ENCODE measurements around the genes HSPB7 and SPATA21.

DNA sequence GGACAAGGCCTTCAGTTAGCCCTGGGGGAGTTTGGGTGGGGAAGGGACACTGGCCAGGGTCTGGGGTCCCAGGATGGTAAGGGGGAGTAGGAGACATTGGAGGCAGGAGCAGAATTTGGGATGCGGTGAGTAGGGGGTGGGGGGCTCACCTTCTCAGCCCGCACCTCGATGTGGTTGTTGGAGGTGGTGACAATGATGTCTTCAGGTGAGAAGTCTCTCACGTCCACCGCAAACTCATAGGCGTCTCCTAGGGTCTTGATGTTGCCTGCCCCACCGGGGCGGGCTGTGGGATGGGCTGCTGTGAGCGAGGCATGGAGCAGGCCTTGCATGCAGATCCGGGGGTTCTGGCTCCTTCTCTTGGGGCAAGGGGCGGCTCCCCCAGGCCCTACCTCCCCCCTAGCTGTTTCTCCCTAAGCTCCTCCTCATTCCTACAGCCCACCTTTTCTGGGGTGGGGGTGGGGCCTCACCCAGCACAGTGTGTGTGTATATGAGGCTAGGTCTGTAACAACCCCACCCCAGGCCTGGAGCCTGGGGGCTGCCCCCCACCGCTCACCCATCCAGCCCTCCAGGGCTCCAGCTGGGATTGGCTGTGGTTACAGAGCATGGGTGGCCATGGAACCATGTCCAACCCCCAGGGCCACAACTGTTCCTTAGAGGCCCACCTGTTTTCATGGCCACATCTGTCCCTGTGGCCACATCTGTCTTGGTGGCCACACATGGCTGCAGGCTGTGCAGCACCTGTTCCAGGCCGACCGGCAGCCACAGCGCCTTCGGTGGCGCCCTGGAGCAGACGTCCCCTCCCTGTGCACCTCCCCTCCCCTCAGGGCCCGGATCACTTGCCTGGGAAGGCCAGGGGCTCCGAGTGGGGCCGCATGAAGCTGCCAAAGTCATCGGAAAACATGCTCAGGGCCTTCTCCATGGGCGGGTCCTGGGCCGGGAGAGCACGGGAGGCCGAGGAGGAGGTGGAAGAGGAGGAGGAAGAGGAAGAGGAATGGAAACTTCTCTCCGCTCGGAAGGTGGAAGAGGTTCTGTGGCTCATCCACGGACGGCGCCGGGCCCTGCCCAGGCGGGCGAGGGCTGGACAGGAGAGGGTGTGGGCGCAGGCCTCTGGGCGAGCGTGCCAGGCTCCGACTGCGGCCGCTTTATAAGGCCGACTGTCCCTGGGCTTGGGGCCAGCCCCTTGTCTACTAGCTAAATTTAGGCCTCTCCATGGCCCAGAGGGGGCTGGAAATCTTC lies at the start of gene HSPB7:
TSS of gene HSPB7 (minus strand) at position 1,119 of the 1,236 bp plus-strand sequence.
- PRO-cap, result unidirectional peak, minus-strand start at position 1,119 of the sequence

DNA sequence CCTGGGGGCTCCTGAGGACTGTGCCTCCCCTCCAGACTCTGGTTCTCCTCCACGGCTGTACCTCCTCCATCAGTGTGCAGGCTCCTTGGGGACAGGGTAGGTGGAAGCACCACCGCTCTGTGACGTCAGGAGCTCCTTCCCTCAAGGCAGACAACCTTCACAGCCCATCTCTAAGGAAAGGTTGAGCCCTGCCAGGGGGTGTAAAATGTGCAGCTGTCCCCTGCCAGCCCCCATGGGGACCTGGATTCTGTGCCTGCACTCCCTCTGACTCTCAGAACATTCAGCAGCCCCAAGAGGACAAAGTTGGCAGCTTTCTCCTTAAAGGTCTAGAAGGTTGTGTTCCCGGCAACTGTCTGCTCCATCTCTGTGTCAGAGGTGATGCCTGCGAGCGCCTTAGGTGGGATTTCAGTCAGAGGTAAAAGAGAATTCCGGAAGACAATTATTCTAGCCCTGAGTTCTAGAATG lies 558 bp upstream of the HSPB7 start:
- PRO-cap, result no peak

DNA sequence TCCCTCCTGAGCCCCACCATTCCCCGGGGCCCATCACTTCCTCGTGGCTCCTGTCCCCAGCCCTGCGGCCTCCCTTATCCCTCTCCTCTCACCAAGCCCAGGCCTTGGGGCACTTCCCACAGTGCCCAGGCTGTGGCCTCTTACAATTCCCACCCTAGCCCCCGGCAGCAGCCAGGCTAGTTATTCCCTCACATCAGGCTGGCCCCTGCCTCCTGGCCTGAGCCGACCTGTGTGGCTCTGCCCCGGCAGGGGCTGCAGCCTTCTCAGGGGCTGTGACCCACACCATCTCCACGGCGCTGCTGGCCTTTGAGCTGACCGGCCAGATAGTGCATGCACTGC lies 8.3 kb downstream of the CLCNKA start:
- PRO-cap, result no peak

- PRO-cap, result no peak
Measured at GRCh38 chr1:16064307-16065301, 8.8 kb downstream of the FAM131C start.

- PRO-cap, result no peak
Measured at GRCh38 chr1:16112035-16112470, 38.6 kb upstream of the FAM131C start.

DNA sequence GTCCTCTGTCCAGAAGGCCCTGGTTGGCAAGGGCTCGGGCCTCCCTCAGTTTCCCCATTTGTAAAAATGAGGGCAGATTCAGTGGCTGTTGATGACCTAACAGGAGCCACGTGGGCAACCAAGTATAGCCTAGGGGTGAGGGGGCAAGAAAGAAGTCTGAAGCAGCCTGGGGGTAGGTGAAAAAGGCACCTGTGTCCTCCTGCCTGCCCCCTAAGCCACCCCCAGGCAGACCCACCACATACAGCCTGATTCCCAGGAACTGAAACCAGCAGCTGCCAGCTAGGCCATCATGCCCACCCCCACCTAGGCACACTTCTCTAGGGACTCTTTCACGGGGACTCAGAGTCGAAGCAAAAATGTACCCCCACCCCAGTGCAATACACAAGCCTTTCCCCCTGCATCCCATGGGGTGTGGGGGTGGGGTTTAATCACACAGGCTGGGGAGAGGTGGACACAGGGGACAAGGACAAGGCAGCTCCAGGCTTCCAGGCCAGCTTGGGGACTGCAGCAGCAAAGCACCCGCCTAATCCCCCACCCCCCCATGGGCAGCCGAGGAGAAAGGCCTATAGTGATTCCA lies 2.2 kb downstream of the EPHA2 start:
- PRO-cap, result no peak

- PRO-cap, result no peak
Measured at GRCh38 chr1:16162429-16162775, 6.5 kb upstream of the EPHA2 start.

DNA sequence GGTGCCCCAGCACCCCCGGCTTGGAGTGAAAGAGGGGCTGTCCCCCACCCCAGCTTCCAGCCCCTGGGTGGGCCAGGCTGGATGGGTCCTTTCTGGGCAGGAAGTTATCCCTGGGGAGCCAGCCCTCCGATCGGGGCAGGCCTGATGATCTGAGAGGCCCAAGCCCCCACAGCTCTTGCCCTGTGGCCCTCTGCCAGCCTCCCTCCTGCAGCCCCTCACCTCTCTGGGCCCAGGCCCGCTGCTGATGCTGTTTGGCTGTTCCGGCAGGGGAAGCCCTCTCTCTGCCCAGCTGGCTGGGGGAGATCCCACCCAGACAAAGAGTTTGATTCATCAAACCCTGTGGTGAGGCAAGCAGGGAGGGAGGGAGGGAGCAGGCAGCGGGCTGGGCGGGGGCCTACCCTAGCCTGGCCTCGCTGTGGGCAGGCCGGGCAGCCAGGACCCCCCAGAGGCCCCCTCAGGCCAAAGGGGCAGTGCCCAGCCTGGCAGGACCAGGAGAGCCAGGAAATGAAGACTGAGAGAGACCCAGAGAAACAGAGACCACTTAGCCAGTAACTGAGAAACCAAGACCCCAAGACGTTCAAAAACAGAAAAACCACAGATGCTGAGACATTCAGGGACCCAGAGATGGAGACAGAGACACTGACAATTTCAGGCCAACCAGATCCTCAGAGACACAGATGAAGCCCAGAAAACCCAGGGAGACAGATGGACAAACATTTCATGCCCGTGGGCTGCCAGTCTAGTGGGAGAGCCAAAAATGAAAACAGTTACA lies 2.3 kb downstream of the ARHGEF19 start:
- PRO-cap, result no peak

GRCh38 chr1:16379979-16380370 lies 12.9 kb downstream of the SZRD1 start:
- PRO-cap, result no peak

- PRO-cap, result no peak
Measured at GRCh38 chr1:16437283-16437660, at the start of gene SPATA21. TSS of gene SPATA21 (minus strand) at chr1:16437424.

- PRO-cap, result no peak
Measured at GRCh38 chr1:16459197-16460438, 19.1 kb downstream of the NECAP2 start.

DNA sequence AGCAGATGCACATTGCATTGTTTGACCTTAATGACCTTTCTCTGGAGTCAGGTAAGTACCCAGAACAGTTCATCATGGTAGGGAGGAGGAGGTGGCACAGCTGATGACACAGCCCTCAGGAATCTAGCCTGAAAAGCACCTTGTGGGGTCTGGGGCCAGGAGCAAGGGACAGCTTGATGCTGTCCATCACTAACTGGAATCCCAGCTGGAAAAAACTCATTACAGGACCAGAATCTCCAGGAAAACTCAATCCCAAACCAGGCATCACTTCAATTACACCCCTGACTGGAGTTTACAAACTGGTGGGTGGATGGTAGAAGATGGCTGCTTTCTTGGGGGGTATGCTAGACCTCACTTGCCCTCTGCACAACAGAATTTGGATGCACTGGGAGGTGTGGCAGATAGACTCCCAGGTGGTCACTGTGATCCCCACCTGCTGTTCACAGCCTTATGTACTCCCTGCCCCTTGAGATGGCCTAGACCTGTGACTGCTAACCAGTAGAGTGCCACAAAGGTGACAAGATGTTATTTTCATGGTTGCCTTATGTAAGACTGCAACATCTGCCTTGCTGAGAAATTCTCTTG lies 21.4 kb downstream of the NECAP2 start:
- PRO-cap, result no peak

GRCh38 chr1:16613820-16614291 lies 173.3 kb downstream of the NECAP2 start:
- PRO-cap, result no peak

- PRO-cap, result no peak
Measured at GRCh38 chr1:16617806-16618697, 177.5 kb downstream of the NECAP2 start.

DNA sequence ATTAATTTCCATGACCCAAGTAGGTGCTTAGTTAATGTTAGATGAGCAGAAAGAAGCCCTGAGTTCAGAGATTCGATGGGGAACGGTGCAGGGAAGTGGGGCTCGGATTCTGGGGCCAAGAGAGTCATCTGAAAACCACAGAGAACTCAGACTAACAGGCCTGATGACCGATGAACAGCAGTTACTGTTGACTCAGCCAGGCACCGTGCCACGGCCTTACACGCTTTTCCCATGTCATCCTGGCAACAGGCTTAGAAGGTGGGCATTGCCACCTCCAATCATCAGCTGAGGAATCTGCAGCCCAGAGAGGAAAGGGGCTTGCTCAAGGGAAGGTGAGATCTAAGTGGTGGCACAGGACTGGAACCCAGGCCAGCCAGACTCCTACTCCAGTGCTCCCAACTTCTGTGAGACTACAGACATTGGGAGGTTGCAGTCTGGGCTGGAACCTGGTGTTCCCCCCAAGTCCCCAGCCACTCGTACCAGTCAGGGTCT lies 182.9 kb downstream of the NECAP2 start:
- PRO-cap, result no peak

DNA sequence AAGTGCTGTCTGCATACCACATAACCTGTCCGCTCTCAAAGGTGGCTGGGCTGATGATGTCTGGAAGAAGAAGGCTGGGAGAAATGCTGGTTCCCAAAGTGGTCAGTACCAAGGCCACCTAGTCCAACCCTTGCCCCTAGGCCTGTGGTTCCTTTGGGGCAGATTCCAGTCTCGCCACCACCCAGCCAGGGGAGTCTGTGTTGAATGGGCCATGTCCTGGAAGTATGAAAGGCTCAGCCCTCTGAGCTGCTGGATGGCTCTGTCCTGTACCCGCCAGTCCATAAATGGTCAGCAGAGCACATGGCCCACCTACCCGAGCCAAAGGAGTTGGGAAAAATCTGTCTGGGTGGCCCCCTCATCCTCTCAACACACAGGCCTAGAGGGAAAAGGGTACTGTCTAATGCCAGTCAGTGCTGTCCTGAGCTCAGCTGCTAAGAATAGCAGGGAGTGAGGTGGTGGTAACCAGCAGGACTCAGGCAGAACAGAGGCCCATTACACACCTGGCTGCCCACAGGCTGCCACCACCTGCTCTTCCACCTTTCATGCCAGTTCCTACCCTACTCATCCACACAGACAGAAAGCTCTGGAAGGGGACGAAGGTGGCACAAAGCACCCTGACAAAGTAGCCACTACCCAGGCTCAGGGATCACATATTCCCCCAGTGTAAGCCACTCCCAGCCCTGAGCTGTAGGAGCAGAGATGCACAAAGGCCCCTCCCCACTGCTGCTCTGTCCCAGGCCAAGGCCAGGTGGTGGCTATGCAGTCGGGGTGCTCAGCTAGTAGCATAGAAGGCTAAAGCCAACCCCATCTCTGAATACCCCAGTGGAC lies 197.7 kb downstream of the NECAP2 start:
- PRO-cap, result no peak

DNA sequence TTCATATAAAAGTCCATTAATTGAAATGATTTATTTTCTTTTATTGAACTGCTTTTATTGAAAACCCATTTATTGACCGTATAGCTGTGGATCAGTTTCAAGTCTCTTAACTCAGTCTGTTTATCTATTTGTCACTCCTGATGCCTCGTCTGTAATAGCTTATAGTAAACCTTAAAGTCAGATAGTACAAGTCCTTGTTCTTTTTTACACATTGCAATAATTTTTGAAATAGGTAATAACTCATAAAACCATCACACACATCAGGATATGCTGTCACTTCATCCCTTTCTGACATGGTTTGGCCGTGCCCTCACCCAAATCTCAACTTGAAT lies 52.0 kb upstream of the CROCC start:
- PRO-cap, result no peak

- PRO-cap, result no peak
Measured at GRCh38 chr1:16896473-16897106, 25.1 kb upstream of the CROCC start.

GRCh38 chr1:16929671-16930396 lies 8.1 kb downstream of the CROCC start:
- PRO-cap, result no peak

DNA sequence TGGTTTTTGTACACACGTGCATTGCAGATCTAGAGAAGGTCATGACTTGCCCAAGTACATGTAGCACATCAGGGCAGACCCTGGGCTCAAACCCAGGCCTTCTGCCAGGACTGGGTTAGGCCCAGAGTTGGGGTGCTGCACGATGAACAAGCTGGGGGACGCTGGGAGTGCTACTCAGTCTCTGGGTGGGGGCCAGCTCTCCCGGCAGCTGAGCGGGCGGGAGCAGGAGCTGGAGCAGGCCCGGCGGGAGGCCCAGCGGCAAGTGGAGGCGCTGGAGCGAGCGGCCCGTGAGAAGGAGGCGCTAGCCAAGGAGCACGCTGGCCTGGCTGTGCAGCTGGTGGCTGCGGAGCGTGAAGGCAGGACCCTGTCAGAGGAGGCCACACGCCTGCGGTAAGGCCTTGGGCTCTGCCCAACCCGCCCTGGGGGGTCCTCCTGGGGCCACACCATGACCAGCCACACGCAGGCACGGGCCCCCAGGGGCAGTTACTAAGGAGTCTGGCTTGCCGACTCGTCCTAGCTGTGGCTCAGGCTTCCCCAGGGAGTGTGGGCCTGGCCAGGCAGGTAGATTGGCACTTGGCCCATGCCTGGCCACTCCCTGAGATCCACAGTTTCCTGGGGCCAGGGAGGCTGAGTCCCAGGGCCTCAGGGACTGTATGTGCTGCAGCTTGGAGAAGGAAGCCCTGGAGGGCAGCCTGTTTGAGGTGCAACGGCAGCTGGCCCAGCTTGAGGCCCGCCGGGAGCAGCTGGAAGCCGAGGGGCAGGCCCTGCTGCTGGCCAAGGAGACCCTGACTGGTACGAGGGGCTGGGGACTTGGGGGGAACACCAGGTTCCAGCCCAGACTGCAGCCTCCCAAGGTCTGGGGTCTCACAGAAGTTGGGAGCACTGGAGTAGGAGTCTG lies 26.7 kb downstream of the CROCC start:
- PRO-cap, result no peak